ENCODE data around the genes ATP13A2 and PADI1.

- RRBS = 80% methylated on average over 6 of the region's 14 CpGs
Observed at GRCh38 chr1:16955673-16956339, 24.6 kb downstream of the MFAP2 start.

DNA sequence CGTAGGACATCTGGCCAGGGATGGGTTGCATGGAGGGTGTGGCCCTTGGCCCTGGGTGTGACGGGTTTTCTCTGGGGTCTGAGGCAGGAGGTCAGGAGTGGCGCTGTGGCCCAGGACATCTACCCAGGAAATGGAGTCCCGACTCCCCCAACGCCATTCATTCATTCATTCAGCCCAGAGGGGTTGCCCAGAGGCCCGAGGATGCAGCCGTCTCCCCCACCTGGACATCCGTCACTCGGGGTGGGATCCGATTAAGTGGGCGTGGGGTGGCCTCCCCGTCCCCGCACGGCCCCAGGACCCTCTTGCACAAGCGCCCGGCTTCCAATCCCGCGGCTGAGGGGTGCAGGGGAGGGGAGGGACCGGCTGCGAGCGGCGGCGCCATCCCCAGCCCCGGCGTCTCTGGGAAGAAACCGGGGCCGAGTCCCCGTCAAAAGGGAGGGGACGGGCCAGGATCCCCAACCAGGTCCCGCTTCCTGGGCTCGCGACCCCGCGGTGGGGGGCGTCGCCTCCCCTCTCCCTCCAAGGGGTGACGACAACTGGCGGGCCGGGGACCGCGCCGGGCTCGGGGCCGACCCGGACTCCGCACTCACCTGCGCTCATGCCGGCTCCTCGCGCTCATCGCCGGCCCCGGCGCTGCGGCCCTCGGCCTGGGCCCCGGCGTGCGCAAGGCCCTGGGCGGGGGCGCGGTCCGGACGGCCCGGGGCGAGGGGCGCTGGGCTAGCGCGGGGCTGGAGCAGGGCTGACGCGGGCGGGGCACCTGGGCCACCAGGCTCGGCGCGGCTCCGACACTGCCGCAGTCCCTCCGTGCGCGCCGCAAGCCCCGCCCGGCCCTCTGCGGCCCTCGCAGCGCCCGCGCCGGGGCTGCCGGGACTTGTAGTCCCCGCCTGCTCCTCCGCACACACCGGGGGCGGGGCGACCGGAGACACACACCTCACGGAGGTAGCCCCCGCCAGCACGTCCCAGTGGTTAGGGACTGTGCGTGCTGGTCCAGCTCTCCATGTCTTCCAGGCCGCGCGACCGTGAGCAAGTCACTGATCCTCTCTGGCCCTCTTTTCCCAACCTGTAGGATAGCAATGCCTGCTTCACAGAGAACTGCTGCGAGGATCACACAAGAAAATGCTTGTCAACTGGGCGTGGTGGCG is at the start of gene ATP13A2:
Gene ATP13A2 (minus strand): TSS at position 790 of the 1,142 bp plus-strand sequence.
- RRBS = 3% methylated on average over 7 of the region's 107 CpGs

GRCh38 chr1:17075482-17075777 is 21.6 kb upstream of the SDHB start:
- RRBS = no CpG with 5 or more reads among the region's 7 CpGs

DNA sequence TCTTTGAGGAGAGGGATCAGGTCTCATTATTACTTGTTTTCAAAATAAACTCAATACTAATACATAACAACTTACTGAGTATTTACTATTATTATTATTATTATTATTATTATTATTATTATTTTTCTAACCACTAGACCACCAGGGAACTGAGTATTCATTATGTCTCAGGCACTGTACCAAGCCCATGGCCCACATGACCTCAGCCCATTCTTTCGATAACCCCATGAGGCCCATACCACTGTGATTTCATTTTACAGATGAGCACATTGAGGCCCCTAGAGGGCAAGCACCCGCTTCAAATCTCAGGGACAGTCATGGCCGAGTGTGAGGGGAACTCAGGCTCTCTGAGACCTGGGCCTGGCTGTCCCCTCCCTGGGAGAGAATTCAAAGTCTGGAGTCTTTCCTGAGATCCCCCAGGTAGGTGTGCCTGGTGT is 6.1 kb downstream of the PADI2 start:
- RRBS = no CpG with 5 or more reads among the region's 3 CpGs

DNA sequence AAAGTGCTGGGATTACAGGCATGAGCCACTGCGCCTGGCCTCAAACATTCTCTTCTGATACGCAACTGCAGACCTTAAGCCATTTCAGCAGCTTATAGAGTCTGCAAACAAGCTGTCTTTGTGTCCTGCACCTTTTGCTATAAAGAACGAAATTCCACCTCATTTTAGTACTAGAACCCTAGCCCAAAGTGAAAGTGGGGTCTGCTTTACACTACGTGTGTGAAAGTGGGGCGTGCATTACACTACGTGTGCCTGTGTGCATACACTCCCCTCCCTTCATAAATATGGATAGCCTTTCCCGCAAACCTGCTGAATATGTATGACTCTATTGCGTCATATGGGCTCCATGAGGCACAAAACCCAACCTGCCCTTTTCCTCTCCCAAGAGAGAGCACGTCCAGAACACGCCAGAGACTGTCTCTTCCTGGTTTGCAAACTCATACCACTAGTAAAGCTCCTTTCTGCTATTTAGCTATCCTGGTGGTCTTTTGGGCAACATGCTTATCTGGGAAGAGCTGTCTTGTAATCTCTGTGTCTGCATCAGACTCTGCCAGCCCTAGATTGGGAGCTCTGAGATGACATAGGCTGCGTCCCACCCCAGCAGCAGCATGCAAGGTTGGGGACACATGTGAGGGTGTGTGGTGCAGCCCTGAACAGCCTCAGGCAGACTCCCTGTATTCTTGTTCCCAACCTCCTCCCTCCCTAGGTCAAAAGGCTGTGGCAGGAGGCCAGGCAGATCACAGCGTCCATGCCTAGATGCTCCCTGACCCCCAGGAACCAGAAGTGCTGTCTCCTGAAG is 12.5 kb upstream of the PADI1 start:
- RRBS = no CpG with 5 or more reads among the region's 12 CpGs

DNA sequence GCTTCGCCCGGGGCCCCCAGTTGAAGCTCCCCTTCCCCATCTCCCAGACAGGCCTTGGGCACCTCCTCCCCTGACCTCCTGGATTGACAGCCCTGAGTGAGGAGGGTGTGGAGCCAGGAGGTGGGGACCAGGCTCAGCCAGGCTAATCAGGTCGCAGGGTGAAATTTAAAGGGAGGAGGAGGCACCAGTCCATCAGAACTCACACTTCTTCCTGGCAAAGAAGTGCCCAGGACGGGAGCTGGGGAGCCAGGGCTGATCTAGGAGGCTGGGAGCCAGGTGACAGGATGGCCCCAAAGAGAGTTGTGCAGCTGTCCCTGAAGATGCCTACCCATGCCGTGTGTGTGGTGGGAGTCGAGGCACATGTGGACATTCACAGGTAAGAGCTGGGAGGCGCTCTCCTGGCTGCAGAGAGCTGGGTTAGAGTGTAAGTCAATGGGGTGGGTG is at the start of gene PADI1:
Gene PADI1 (plus strand): TSS at position 195 of the 444 bp plus-strand sequence.
- RRBS = no CpG with 5 or more reads among the region's 7 CpGs

GRCh38 chr1:17228968-17229893 is 19.7 kb upstream of the PADI3 start:
- RRBS = no CpG with 5 or more reads among the region's 15 CpGs

DNA sequence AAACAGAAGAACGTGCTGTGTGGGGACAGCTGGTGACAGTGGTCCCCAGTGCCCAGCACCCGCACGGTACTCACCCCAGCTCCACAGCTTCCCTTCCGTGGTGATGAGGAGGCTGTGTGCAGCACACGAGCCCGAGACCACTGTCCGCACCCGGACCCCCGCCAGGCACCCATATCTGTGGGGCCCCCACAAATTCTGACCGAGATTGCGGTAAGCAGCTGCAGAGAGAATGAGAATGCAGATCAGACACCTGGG is 14.1 kb downstream of the RCC2 start:
- RRBS = no CpG with 5 or more reads among the region's 11 CpGs

GRCh38 chr1:17427971-17428276 is 11.6 kb downstream of the RCC2 start:
- RRBS = no CpG with 5 or more reads among the region's 7 CpGs

- RRBS = no CpG with 5 or more reads among the region's 18 CpGs
Observed at GRCh38 chr1:17519797-17520570, 19.5 kb upstream of the ARHGEF10L start.

- RRBS = no CpG with 5 or more reads among the region's 7 CpGs
Observed at GRCh38 chr1:17559233-17559776, 19.8 kb downstream of the ARHGEF10L start.

- RRBS = no CpG with 5 or more reads among the region's 21 CpGs
Observed at GRCh38 chr1:17561196-17562034, 21.9 kb downstream of the ARHGEF10L start.

DNA sequence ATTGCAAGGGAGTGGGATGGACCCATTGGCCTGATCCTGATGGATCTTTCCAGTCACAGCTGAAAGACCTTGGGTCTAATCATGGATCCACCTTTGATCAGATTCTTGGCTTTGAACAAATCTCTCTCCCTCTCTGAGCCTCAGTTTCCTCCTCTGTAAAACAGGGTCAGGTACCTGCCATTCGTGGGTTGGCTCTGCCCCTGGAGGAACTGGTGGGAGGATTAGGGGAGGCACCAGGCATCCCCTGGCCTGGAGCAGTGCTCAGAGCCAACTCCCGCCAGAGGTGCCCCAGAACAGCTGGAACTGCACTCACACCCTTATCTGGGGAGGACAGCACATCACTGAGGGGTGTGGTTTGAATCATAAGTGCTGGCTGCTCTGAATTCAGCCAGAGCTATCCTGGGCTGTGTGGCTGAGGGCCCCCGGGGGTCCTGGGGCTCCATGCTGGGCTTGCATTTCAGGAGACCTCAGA is 29.5 kb downstream of the ARHGEF10L start:
- RRBS = no CpG with 5 or more reads among the region's 3 CpGs

GRCh38 chr1:17569445-17570345 is 30.2 kb downstream of the ARHGEF10L start:
- RRBS = no CpG with 5 or more reads among the region's 16 CpGs

DNA sequence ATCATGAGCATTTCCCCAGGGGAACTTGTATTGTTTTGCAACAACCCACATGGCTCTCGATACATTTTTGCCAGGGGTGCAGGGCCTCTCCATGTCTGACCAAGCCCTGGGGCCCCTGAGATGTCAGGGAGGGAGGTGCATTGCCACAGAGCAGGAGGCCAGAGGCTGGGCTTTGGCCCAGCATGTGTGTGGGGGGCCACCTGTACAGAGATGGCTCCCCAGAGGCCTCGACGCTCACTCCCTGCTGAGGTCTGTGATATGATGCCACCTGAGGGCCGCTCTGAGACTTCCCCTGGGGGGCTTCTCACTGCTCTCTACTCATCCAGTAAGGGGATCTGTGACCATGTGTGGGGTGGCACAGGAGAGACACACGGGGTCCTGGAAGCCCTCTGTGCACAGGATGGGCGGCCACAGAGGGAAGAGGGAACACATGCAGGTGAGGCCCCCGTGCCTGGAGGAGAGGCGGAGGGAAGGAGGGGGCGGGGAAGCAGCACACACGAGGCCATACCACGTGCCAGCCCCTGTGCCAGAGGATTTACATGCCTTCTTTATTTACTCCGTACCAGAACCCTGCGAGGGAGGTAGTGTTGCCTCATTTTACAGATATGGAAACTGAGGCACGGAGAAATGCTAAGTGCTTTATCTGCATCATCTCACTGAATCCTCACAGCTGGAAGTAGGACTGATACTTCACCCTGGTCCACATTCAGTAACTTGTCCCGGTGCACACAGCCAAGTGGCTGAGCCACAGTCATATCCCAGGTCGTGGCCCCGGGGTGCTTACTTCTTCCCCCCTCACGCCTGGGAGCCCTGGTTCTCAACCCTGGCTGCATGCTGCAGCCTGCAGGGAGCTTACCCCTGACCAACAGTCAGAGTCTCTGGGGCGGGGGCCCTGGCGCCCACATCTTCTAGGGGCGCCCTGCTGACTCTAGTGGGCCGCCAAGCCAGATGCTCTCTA is 56.0 kb downstream of the ARHGEF10L start:
- RRBS = 84% methylated on average over 3 of the region's 22 CpGs

DNA sequence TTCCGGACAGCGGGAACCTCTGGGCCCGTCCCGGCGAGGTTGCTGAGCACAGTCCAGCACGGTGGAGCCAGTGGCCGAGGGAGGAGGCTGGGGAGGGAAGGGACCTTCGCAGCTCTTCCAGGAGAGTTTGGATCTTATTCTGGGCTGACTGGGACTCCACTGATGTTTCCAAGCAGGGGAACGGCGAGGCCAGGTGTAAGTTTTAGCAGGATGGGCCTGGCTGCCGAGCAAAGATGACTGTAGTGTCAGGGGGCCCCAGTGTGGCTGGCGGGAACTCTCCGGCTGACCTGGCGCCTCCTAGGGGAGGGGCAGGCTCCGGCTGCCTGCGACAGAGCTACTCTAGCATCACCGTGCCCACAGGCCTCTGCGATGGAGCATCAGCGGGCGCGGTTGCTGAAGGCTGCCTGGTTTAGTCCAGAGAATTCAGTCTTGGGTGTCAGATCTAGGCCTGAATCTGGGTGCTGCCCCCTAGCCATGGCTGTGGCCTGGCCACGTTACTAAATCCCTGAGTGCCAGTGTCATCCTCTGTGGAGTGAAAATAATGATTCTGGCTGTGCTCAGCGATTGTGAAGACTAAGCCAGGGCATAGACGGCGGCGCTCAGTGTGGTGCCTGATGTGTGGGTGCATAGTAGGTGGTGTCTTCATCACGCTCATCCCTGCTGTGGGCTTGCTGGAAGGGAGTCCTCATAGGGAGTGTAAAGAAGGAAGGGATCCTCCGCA is 107.4 kb downstream of the ARHGEF10L start:
- RRBS = no CpG with 5 or more reads among the region's 28 CpGs

DNA sequence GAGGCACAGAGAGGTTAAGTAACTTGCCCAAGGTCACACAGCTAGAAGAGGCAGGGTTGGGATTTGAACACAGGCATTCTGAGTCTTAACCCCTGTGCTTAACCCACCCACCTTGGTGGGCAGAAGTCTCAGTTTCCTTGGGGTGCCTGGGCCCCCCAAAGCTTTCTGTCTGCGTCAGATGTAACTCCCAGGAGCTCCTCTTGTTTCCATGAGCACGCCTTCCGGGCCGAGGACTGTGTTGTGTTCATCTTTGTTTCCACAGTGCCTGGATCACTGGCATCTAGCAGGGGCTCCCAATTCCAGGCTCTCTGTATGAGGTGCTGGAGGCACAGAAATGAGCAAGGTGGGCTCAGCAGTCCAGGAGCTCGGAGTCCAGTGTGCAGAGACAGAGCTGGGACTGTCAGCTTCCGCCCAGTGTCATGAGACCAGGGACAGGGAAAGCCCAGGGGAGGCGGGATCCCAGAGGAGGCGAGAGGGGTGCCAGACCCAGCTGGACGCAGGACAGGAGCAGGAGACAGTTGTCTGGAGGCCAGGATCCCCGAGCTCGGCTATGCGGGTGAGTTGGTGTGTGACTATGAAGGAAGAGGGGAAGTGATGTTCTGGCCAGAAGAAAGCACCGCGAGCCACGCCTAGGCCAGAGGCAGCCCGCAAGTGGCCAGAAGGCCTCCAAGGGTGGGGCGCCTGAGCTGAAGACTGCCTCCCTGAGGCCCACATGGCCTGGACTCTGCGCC is 85.5 kb upstream of the ACTL8 start:
- RRBS = no CpG with 5 or more reads among the region's 18 CpGs

DNA sequence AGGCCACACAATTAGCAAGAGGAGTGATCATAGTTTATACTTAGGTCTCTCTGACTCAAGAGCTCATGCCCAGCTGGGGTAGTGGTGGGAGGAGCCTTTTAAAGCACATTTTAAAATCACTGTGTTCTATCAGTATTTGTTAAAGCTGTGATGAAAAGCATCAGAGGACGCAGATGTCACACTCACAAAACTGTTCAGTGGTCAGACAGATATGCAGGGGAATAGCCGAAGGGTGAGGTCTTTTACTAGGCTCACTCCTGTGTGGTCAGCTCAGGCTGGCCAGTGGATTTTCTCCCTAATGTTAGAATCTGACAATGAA is 80.0 kb upstream of the IGSF21 start:
- RRBS = no CpG with 5 or more reads among the region's 2 CpGs

DNA sequence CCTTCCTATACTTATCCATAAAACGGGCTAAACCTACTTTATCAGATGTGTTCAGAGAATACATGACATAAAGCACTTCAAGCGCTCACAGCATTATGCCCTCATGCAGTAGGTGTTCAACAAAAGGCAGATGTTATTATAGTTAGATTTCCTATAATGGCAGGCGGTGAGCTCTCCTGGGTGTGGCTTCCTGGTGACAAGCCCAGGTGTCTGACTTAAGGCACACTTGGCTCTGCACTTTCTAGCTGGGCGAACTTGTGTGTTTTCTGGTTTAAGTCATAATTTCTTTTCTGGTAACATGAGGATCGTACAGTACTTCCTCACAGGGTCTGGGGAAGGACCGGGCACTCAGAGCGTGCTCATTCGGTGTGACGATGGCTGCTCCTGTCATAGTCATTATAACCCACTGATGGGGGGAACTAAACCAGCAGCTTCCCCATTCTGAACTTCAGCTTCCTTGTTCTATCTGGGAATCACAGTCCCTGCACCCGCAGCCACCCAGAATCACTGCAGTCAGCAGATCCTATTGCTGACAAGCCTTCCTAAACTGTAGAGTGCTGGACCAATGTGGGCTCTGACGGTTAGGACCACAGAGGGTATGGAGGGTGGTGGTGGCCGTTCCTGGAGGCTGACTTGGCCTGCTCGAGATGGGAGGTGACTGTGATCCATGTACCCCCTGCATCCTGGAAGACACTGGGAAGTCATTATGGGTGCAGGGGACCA is 52.8 kb downstream of the IGSF21 start:
- RRBS = no CpG with 5 or more reads among the region's 13 CpGs

Measured in aortic smooth muscle cell (primary cell).